Stomach (tissue), 7 donors: ENCODE data around the genes CREBRF and CPEB4.

GRCh38 chr5:172885398-172886111 lies 51.5 kb downstream of the ERGIC1 start:
- PRO-cap, result no peak
- RAMPAGE, long total RNA, 5 experiments, result no peak in any of the 5 experiments
- RRBS, result no CpG with 5 or more reads among the region's 18 CpGs

DNA sequence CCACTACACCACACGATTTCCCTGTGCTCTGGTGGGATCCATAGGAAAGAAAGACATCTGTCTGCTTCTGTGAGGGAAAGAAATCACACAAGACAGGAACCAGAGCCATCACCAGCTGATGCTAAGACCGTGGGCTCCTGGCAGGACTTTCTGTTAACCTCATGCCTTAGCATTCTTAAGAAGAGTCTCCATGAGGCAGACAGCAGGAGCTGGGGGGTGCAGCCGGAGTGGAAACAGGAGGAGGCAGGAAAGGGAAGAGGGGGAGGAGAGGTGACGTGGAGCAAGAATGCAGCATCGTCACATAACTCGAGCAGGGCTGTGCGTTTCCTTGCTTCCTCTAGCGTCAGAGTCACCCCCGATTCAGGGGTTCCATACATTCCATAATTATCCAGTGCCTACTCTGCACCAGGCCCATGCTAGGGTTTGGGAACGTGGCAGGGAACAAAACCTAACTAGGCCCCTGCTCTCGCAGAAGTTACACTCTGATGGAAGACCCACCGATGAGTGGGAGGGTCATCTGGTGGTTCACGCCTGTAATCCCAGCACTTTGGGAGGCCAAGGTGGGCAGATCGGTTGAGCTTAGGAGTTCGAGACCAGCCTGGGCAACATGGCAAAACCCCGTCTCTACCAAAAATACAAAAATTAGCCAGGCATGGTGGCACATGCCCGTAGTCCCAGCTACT lies 53.8 kb downstream of the ERGIC1 start:
- PRO-cap, result bidirectional peak, plus-strand start at position 202 of the sequence, minus-strand start at position 152 of the sequence
- RAMPAGE, long total RNA, 5 experiments, result no peak in any of the 5 experiments
- RRBS, result no CpG with 5 or more reads among the region's 17 CpGs

DNA sequence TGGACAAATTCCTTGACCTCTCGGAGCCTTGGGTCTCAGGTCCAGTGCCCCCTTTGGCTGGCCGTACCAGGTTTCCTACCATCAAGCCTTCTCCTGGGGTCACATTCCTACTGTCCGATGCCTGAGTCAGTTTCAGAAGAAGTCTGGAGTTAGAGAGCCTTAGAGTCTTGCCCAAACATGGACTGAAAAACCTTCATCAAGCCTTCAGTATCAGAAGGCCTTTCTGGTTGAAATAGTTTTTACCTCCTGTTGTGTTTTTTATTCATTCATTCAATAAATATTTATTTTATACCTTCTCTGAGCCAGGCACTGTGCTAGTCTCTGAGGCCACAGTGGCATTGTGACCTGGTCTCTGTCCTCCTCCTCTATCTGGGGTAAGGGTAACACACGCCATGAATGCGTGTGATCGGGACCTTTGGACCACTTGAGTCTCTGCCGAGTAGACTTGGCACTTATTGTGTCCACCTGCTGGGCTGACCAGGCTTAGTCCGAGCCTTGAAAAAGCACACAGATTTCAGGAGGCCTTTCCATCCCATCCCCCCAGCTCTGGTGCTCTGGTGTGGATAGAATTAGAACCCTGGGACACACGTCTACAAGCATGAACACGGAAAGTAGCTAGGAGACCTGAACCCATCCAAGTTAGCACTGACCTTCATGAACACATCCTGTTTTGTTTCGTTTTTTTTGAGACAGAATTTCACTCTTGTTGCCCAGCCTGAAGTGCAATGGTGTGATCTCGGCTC lies 58.6 kb downstream of the ERGIC1 start:
- PRO-cap, result no peak
- RAMPAGE, long total RNA, 5 experiments, result no peak in any of the 5 experiments
- RRBS, result no CpG with 5 or more reads among the region's 12 CpGs

DNA sequence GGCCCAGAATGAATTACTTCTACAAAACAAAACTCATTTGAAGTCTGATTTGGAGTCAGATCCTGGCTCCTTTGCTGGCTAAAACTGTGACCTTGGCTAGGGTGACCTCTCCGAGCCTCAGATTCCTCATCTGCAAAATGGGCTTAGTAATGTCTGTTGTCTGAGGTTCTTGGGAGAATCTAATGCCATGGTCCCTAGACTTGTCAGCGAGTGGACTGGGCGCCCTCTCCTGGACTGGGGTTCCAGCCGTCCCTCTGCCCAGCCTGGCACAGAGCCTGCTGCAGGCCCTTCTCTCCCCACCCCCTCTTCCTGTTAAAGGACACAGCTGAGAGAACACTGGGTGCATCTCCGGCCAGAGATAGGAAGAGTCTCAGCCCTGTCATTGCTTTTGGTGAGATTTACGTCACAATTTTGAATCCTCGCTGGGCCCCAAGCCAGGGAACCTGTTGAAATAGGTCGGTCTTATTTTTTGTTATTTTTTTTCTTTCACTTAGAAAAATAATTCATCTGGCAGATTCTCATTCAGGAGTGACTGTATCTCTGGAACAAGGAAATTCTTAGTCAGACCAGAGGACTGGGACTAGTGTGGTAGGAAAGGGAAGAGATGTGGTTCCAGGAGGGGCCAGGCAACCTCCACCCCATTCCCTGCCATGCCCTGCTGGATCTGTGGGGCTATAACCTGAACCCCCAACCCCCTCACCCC lies 48.3 kb upstream of the RPL26L1 start:
- PRO-cap, result unidirectional peak, plus-strand start at position 315 of the sequence
- RAMPAGE, long total RNA, 5 experiments, result no peak in any of the 5 experiments
- RRBS, result no CpG with 5 or more reads among the region's 8 CpGs

DNA sequence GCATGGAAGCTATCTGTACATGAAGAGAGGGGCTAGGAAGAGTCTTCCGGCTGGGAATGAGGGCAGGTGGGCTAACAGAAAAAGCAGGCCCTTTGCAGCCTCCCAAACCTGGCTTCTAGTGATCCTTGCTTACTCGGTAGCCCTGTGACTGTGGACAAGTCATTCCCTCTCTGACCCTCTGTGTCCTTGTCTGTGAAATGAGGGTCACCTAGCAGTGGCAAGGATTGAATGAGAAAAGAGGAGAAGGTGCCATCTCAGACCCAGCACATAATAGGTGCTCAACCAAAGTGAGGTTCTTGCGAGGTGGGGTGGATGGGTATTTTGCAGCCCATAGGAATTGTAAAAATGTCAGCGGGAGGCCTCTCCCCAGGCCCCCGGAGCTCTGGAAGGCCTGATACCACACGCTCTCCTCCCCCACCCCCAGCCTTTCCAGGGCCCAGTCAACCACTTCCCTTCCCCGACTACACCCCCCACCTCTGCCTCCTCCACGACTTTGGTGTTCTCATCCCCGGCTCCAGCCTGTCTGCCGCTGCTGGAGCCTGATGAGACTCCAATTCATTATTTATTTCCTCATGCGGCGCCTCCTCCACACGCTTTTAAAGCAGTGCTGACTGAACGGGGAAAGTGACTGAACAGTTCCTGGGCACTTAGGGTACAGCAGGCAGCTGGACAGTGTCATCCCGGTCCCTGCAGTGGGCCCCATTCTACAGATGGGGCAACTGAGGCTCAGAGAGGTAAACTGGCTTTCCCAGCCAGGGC lies 16.1 kb upstream of the RPL26L1 start:
- PRO-cap, result unidirectional peak, plus-strand start at position 604 of the sequence
- RAMPAGE, long total RNA, 5 experiments, result no peak in any of the 5 experiments
- RRBS, result 44% methylated on average over 4 of the region's 15 CpGs

GRCh38 chr5:172950700-172951945 lies 8.1 kb upstream of the RPL26L1 start:
- PRO-cap, result no peak
- RAMPAGE, long total RNA, 5 experiments, result start-site peak on the plus strand in 2 of 5 experiments, at chr5:172951002-172951960 at its widest, 23 to 99 reads per replicate
- RRBS, result no CpG with 5 or more reads among the region's 24 CpGs

DNA sequence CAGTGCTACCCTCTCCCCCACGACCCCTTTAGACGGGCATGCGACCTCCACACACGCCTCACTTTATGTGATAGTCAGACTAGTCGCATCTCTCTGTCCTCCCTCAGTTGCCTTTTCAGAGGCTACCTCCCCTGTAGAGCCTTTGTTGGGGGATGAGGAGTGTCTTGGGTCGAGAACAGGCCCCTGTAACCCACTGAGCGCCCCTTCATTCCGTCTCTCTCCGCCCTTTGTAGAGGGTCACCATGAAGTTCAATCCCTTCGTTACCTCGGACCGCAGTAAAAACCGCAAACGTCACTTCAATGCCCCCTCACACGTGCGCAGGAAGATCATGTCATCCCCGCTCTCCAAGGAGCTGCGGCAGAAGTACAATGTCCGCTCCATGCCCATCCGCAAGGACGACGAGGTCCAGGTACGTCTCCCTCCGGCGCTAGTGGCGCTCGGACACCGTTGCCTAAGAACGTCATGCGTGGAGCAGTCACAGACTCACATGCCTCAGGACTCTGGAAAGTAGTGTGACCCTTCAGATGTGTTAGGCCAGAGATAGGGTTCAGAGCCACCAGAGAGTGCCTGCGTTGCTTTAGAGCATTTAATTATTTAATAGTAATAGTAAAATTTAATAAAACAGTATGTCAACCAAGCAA lies 529 bp downstream of the RPL26L1 start:
- PRO-cap, result no peak
- RAMPAGE, long total RNA, 5 experiments, result start-site peak on the plus strand in 1 of 5 experiments, centred at position 364 of the sequence, 13 reads per replicate
- RRBS, result no CpG with 5 or more reads among the region's 31 CpGs

- PRO-cap, result no peak
- RAMPAGE, long total RNA, 5 experiments, result start-site peak on the plus strand in 1 of 5 experiments, at chr5:173020726-173020756 at its widest, 25 reads per replicate
- RRBS, result 63% methylated on average over 1 of the region's 12 CpGs
These were observed 35.5 kb upstream of the CREBRF start for GRCh38 chr5:173020543-173021222.

GRCh38 chr5:173040137-173040336 lies 16.1 kb upstream of the CREBRF start:
- PRO-cap, result no peak
- RAMPAGE, long total RNA, 5 experiments, result no peak in any of the 5 experiments
- RRBS, result no CpG with 5 or more reads among the region's 4 CpGs

- PRO-cap, result bidirectional peak, plus-strand start at chr5:173056352, minus-strand start at chr5:173056150; bidirectional peak, plus-strand start at chr5:173056932, minus-strand start at chr5:173056821; bidirectional peak, plus-strand start at chr5:173057354, minus-strand start at chr5:173057067
- RAMPAGE, long total RNA, 5 experiments, result start-site peak on the plus strand in 3 of 5 experiments, at chr5:173056314-173056426 at its widest, 41 to 174 reads per replicate
- RRBS, result 1% methylated on average over 40 of the region's 95 CpGs
These were observed at the start of gene CREBRF for GRCh38 chr5:173056266-173057240. Gene CREBRF (plus strand): TSS chr5:173056352.

- PRO-cap, result no peak
- RAMPAGE, long total RNA, 5 experiments, result no peak in any of the 5 experiments
- RRBS, result no CpG with 5 or more reads among the region's 14 CpGs
These were observed 33.5 kb downstream of the STC2 start for GRCh38 chr5:173294550-173295284.

GRCh38 chr5:173310782-173311123 lies 17.5 kb downstream of the STC2 start:
- PRO-cap, result no peak
- RAMPAGE, long total RNA, 5 experiments, result no peak in any of the 5 experiments
- RRBS, result no CpG with 5 or more reads among the region's 6 CpGs

DNA sequence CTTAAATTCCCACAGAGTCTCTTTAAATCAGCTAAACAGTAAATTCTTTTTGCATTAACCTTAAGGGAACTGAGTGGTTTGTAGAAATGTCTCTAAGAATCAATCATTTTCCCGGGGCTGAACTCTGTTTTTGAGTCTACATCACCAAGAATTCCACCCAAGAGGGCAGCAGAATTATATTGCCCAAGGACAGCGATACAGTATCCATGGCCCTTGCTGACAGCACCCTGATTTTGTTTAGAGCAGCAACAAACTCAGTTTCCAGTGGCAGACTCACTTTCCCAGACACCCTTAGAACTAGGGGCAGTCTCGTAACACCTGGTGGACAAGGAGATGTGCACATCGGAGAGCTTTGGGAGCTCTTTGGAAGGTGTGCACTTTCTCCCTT lies 82.8 kb downstream of the BOD1 start:
- PRO-cap, result no peak
- RAMPAGE, long total RNA, 5 experiments, result no peak in any of the 5 experiments
- RRBS, result no CpG with 5 or more reads among the region's 4 CpGs

DNA sequence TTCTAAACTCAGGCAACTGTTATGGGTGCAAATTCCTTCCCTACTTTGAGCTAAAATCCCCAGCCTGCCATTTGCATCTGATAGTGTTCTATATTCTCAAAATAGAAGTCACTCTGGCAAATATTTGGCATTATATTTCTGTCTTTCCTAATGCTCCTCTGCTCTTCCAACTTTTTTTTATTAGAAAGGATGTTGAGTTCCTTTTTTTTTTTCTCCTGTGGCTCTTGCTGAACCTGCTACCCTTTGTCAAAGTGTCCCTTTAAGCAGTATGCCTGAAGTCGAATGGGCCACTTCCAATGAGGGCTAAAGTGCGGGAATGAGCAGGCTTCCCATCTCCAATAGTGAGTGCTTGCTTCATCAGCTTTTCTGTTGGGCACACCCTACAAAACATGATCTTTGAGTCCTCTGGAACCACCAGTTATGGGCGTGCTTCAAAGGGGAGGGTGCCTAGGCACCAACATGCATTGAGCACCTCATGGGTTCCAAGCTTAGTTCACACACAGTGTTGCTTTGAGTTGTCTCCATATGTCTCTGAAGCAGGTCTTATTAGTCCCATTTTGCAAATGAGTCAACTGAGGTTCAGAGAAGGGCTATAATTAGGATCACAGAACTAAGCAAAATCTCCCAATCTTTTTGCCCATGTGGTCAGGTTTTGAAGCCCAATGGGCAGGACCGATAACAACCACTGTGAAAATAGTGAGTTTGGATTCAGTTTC lies 132.9 kb upstream of the CPEB4 start:
- PRO-cap, result no peak
- RAMPAGE, long total RNA, 5 experiments, result no peak in any of the 5 experiments
- RRBS, result no CpG with 5 or more reads among the region's 4 CpGs

DNA sequence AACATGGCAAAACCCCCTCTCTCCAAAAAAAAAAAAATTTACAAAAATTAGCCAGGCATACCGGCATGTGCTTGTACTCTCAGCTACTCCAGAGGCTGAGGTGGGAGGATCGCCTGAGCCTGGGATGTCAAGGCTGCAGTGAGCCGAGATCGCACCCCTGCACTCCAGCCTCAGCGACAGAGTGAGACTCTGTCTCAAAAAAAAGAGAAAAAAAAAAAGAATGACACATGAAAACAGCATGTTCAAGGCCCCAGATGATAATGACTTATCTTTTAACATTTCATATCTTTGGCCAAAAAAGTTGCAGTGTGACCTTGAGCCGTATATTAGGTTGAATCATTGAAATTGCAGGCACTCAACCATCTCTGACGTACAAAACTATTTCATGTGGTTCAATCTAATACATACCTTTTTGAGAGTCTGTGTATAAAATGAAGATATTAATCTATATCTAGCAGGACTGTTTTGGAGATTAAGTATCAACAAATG lies 79.2 kb upstream of the CPEB4 start:
- PRO-cap, result no peak
- RAMPAGE, long total RNA, 5 experiments, result no peak in any of the 5 experiments
- RRBS, result no CpG with 5 or more reads among the region's 7 CpGs

DNA sequence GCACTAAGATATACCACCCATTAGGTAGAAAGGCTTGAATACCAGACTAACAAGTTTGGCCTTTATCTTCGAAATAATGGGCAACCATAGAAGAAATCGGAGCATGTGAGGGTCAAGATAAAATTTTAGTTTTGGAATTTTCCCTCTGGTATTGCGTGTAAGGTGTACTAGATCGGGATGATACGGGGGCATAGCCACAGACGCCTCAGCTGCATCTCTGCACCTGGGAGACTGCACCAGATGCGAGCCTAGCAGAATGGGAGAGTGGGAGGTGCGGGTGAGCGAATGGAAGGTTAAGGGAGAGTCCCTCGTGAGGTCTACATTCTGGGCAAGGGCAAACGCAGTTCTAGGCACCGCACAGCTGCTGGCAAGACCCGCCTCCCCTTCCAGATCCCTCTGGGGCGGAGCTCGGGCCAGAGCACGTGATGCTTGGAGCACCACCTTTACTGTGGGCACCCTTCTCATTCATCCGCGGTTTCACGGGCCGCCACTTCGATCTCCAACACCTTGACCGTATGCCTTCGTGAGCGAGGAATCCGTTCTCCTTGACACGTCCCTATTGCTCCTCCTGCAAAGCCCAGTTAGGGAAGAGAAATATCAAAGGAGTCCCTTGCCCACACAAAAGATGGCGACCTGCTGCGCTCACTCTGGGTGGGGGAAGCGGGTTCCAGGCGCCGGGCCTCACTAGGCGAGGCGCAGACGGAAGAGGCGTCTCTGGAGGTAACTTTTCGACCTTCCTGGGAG lies 518 bp upstream of the CPEB4 start:
- PRO-cap, result unidirectional peak, minus-strand start at position 233 of the sequence; unidirectional peak, minus-strand start at position 363 of the sequence; bidirectional peak, plus-strand start outside the sequence, minus-strand start at position 660 of the sequence
- RAMPAGE, long total RNA, 5 experiments, result no peak in any of the 5 experiments
- RRBS, result 0% methylated on average over 5 of the region's 36 CpGs

GRCh38 chr5:173888203-173889133 lies at the start of gene CPEB4:
Gene CPEB4 (plus strand): TSS chr5:173888349.
- PRO-cap, result bidirectional peak, plus-strand start at chr5:173888349, minus-strand start at chr5:173888118
- RAMPAGE, long total RNA, 5 experiments, result start-site peak on the plus strand in 4 of 5 experiments, at chr5:173888358-173888830 at its widest, 13 to 95 reads per replicate
- RRBS, result 3% methylated on average over 7 of the region's 58 CpGs

- PRO-cap, result no peak
- RAMPAGE, long total RNA, 5 experiments, result start-site peak on the plus strand in 1 of 5 experiments, at chr5:173924892-173925178 at its widest, 5 to 12 reads per replicate
- RRBS, result no CpG with 5 or more reads among the region's 1 CpG
These were observed 36.7 kb downstream of the CPEB4 start for GRCh38 chr5:173924699-173925450.

- PRO-cap, result no peak
- RAMPAGE, long total RNA, 5 experiments, result start-site peak on the plus strand in 1 of 5 experiments, at chr5:173947270-173947351 at its widest, 7 reads per replicate
- RRBS, result no CpG with 5 or more reads among the region's 3 CpGs
These were observed 41.8 kb upstream of the C5orf47 start for GRCh38 chr5:173947187-173947607.

DNA sequence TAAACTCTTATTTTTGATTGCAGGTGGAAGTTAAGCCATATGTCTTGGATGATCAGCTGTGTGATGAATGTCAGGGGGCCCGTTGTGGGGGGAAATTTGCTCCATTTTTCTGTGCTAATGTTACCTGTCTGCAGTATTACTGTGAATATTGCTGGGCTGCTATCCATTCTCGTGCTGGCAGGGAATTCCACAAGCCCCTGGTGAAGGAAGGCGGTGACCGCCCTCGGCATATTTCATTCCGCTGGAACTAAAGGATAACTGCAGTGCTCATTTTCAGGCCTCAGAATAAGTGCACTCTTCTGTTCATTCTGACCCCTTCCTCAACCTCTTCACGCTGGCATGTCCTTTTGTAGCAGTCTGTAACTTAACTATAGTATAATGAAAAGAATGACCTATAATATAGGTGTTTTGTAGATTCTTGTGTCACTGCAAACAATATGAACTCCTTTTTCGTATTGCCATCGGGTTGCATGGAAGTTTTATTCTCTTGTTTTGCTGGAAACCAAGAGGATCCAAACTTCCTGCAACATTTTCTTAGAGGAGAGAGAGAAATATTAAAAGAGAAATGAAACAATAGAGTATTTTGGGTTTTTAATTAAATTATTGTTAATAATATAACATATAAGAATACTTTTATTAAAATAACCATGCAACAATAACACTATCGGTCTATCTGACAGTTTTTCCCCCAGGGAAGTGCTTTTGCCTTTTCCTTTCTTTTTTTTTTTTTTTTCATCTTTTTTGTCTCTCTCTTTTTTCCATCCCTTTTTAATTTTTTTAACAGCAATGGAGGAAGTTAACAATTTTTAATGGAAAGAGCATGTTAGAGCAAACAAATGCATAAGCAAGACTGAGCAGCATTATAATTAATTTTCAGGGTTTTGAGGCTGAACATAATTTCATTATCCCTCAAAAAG lies 32.8 kb upstream of the C5orf47 start:
- PRO-cap, result no peak
- RAMPAGE, long total RNA, 5 experiments, result no peak in any of the 5 experiments
- RRBS, result no CpG with 5 or more reads among the region's 10 CpGs